Frontal cortex (tissue), 2 donors: ENCODE data around the gene DEPDC7.

- RAMPAGE, long total RNA, result no peak
These were observed 25.5 kb upstream of the PAX6 start for GRCh38 chr11:31836720-31836993.

- RAMPAGE, long total RNA, result no peak
These were observed 92.2 kb upstream of the PAX6 start for GRCh38 chr11:31903041-31903938.

DNA sequence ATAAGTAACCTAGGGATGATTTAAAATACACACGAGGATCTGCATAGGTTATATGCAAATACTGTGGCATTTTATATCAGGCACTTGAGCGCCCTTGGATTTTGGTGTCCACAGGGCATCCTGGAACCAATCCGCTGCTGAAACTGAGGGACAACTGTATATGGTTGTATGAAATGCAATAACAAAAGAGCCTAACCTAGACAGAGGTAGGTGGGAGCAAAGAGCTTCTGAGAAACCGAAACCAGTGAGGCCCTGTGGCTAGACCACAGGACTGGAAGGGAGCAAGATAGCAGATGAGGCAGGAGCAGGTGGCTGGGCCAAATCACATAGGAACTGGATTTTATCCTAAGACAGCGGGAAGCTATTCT is 30.1 kb downstream of the RCN1 start:
- RAMPAGE, long total RNA, result no peak

GRCh38 chr11:32312737-32313394 is 122.5 kb downstream of the WT1 start:
- RAMPAGE, long total RNA, result no peak

DNA sequence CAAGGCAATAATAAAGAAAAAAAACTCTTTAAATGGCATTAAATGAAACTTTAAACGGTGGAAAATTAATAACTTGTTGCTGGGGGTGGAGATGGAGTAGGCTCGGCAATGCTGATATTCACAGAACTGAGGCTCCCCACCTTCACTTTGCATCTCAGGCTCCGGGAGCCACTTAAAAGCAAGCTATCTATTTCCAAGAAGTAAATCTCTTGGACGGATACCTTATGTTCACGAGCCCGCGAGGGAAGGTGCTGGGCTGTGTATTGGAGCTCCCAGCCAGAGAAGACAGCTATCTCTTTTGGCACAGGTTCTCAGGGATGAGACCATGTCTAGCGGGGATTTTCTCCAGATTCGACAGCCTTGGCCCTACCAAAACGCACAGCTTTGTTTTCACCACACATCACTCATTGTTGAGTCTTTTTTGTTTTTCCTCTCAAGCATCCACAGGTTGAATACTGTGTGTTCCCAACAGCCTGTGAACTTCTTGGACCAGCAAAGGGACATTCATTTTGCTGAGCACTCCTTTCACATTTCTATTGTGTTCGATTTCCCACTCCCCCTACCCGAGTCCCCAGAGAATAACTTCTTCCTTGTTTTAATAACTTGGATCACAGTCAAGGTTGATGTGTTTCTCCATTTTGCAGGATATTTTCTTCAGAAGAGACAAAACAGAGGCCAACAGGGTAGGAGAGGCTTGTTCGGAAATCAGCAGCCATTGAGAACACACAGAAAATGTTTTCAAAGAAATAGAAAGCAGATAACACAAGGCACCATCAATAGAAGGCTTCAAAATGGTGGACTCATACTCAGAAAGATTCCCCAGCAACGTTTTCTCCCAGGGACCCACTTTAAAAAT is 23.2 kb downstream of the WT1 start:
- RAMPAGE, long total RNA, result no peak

GRCh38 chr11:32429590-32429764 is 5.9 kb downstream of the WT1 start:
- RAMPAGE, long total RNA, result no peak

- RAMPAGE, long total RNA, result no peak
These were observed 5.6 kb upstream of the WT1 start for GRCh38 chr11:32440878-32441335.

GRCh38 chr11:32566527-32567001 is 17.1 kb upstream of the EIF3M start:
- RAMPAGE, long total RNA, result no peak

- RAMPAGE, long total RNA, result no peak
These were observed at the start of gene DEPDC7 for GRCh38 chr11:33015647-33016646. DEPDC7 (plus strand) TSS chr11:33015878.

- RAMPAGE, long total RNA, result no peak
These were observed 46.7 kb downstream of the TCP11L1 start for GRCh38 chr11:33086089-33086513.

DNA sequence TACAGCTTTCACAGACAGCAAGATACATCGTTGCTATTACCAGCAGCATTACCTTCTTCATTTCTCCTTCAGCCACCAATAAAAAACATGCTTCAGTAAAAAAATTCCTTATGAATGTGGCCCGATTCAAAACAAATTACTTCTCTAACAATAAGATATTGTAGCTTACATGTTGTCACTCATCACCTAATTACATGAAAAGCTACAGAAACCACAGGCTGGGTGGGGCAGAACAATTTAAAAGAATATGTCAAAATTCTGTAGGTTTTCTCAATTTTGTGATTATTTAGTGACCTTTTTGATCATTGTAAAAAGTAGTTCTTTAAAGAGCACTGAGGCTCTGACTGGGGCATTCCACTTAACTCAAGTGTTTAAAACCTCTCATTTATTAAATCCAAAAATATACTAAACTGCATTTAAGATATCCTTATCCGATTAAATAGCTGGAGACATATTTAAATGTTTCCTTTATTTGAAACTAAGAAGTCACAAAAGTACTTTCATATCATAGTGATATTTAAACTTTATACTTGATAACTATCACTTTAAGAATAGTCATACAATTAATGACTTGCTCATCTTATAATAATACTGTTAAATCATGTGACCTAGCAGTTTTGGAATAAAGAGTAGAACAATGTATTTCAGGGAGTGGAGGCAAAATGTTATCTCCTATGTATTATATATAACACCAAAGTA is 23.0 kb downstream of the CSTF3 start:
- RAMPAGE, long total RNA, result no peak

DNA sequence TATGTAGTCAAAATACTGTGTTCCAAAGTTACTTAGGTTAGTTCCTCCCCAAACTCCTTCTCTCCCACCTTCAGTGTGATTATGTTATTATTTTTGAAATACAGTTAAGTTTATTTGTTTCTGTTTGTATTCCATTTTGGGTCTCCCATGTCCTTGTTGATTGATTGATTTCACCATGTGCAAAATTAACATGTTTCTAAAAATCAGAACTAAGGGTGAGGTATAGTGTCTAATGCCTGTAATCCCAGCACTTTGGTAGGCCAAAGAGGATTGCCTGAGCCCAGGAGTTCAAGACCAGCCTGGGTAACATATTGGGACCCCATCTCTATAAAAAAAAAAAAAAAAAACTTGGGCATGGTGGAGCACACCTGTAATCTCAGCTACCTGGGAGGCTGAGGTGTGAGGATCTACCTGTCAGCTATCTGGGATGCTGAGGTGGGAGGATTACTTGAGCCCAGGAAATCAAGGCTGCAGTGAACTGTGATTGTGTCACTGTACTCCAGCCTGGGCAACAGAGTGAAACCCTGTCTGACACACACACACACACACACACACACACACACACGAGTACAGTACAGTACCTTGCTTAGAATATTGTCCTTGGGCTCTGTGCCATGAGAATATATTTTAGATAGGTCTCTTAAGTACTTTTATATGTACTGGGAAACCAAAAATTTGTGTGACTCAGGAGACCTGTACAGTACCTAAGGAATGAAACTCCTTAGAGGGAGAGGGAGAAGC is 44.3 kb downstream of the HIPK3 start:
- RAMPAGE, long total RNA, result no peak

GRCh38 chr11:33358426-33358741 is 17.5 kb upstream of the KIAA1549L start:
- RAMPAGE, long total RNA, result no peak

GRCh38 chr11:33699592-33700069 is 995 bp downstream of the C11orf91 start:
- RAMPAGE, long total RNA, result no peak

DNA sequence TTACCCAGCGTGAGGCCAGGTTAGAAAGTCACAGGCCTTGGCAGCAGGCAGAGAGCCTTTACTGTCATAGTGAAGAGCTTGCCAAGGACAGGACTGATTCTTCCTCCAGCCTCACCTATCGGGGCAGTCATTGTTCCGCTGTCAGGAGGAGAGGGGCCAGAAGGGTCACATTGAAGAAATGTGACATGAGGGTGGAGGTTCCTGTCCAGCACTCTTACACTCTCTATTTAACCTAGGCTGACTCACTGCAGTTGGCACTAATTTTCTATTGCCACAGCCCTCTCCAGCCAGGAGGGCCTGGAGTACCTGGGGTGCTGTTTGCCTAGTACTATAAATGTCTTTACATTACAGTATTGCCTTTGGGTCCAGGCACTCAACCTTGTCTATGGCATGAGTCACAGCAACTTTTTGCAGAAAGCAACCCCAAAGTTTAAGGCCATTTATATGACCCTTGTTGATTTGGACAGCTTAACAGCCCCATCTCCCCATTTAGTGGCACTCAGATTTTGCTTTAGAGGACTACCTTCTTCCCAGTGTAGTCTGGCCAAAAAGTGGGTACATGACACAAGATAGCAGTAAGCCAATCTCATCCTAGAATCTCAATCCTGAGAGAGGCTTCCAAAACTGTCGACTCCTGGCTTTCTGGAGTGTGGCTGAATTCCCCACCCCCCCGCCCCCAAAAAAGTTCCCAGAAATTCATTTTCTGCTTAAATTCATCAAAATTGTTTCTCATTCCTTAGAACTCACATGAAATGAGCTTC is 7.3 kb upstream of the C11orf91 start:
- RAMPAGE, long total RNA, result no peak

DNA sequence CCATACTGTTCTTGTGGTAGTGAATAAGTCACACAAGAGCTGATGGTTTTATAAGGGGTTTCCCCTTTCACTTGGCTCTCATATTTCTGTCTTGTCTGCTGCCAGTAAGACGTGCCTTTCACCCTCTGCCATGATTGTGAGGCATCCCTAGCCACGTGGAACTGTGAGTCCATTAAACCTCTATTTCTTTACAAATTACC is 4.4 kb downstream of the CD59 start:
- RAMPAGE, long total RNA, result no peak

DNA sequence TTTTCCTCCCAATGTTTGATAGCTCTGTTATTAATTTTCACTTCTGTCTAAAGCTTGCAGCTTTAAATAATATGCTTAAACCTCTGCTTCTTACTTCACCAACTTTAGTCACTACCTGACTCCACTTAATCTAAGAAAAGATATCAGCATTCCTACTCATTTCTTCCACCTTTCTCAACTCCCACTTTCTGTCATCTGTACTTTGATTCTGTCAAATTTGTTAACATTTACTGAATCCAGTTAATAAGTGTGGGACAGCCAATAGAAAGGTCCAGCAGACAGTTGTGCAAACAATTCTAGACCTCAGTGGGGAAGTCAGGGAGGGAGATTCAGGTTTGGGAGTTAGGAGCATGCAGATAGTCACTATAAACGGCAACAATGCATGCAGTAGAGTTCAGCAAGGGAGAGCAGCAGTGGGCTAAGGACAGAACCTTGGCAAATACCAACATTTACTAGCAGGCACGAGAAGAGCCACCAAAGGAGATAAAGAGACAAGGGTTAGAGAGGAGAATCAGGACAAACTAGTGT is 4.1 kb downstream of the FBXO3 start:
- RAMPAGE, long total RNA, result no peak

- RAMPAGE, long total RNA, result no peak
These were observed 2.0 kb upstream of the LMO2 start for GRCh38 chr11:33893499-33894595.

DNA sequence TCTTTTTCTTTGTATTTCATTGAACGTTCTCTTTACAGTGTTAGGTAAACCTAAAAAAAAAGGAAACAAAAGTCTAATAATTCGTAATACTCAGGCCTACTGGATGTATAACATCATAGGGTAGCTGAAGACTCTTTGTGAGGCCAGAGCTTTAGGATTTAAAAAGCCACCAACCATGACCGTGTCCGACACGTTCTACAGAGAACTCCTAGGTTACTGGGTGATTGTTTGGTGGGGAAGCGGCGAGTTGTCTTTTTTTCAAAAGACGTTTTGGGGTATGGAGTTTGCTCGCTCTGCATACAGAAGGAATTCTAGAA is 589 bp upstream of the CAPRIN1 start:
- RAMPAGE, long total RNA, result no peak

DNA sequence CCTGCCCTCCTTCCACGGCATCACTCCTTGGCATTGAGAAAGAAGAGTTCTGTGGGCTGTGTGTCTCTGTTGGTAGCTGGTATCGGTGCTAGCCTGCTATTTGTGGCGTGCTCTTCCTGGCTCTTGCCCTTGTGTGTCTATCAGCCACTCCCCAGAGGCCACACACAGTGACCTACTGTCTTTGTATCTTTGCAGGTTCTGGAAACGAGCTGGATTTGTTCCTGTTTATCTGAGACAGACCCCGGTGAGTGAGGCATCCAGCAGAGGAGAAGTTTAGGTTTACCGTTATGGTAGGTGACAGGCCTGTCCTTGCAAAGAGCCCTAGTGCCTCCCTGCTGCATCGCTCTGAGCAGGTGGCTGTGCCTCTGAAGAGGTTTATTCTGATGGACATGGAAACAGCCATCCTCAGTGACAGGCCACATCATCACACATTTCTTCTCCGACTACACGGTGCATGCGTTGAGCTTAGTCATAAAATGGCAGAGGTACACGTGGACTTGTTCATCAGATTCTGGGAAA is 31.4 kb downstream of the NAT10 start:
- RAMPAGE, long total RNA, result no peak